SJSA1 (cell line): ENCODE measurements around a stretch of chr2.

GRCh38 chr2:144332848-144333306 lies 565 bp upstream of the GTDC1 start:
- RAMPAGE, long total RNA = no peak

- RAMPAGE, long total RNA = no peak
These were observed 24.0 kb upstream of the GTDC1 start for GRCh38 chr2:144356143-144356843.

GRCh38 chr2:144489069-144490390 lies 30.4 kb downstream of the ZEB2 start:
- RAMPAGE, long total RNA = no peak

- RAMPAGE, long total RNA = no peak
These were observed 16.0 kb downstream of the ZEB2 start for GRCh38 chr2:144503739-144504545.

DNA sequence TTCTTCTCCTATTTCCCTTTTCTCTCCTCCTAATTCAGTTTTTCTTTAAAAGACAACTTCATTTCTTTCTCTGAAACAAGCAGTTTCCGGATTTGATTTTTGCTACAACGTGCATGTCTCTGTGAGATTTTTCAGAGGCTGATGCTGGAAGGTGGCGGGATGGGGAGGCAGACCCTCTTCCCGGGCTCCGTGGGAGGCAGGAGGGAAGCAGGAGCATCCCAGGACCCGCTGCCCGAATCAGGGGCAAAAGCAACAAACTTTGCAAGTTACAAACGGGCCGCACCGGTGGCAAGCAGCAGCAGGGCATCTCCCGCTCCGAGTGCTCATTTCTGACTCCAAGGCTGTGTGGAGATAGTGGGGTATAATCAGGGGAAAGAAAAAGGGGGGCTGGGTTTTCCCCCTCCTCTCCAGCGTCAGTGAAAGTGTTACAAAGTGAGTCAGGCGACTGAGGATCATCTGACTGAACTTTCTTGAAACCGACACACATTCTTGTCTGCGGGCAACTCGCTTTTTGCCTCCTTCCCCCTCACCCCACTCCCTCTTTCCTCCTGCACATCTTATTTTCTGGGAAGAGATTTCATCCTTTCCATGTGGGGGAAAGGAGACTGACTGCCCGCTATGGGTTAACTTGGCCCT lies 6.3 kb downstream of the ZEB2 start:
- RAMPAGE, long total RNA = no peak

DNA sequence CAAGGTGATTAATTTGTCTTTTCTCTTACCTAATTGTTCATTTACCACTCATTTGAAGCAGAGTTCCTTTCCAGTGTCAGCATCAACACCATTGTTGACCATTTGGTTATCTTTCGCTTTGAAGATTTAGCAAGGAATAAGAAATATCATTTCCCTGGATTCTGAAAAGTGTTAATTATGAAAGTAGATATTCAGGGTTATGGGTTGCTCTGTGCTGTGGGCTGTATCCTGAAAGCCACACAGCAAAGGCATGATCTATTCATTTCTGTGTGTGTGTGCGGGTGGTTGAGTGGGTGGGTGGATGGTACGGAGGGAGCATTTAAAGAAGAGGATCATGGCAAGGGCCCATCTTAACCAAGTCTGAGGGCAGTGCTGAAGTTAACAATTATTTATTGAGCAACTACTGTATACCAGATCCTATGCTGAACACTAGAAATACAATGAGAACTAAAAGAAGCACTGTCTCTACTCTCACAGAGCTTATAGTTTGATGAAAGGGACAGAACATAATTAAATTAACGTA lies 178.2 kb upstream of the ZEB2 start:
- RAMPAGE, long total RNA = no peak

GRCh38 chr2:144702014-144702514 lies 182.1 kb upstream of the ZEB2 start:
- RAMPAGE, long total RNA = no peak

DNA sequence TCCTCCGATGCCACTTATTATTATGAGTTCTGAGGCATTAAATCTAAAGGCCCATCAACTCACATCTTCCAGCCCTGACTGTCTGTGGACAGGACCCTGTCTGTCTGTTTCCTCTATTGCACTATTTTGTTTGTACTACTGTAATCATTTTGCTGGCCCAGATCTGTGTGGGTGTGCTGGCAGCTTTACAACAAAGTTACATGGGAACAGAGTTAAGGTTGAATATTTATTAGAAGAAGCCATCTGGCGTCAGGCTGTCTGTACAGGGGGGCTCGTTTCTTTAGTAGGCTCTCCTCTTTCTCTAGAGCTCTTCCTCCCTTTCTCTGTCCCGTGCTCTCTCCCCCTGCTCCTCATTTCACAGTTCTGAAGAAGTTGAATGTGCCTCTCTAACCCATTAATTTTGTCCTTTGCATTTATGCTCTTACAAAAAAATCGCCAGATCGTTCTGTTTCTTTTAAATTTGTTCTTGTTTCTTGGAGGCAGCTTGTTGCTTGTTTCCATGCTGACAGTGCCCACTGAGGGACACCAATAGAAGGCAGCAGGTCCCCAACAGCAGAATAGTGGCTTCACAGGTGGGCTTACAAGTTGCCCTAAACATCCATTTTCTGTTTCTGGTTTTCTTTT lies 315.1 kb upstream of the ZEB2 start:
- RAMPAGE, long total RNA = no peak

DNA sequence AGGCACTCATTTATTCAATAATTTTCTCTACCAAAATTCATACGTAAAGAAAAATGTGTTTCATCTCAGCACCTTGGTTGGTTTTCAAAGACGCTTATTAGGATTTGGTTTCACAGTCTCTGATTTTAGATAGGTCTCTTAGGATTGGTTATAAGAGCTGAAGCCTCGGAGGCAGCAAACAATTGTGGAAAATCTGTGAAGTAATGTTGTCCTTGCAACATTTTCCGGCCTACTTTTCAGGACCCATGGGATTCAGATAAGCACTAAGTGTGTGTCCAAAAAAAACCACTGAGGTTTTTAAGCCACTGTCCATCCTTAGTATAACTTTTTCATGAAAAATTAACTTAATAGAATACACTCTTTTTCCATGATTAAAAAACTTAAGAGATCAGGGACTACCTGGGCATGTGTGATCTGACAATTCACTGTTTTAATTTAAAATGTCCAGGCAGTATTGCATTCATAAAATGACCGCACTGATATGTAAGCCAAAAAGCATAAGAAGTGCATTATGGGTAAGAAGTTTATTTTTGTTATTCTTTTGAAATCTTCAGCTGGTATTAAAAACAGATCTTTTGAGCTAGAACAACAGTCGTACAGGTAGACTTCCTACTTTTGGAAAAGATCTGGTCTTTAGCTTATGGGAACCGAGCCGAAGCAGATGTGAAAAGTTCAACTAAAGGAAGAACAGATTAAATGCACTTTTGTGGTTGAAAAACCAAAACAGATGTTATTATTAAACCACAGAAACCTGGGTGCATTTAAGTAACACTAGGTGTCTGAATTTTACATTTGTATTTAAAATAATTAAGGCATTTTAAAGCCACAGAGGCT lies 479.3 kb upstream of the ZEB2 start:
- RAMPAGE, long total RNA = no peak

- RAMPAGE, long total RNA = no peak
These were observed 487.4 kb upstream of the ZEB2 start for GRCh38 chr2:145007186-145007774.

DNA sequence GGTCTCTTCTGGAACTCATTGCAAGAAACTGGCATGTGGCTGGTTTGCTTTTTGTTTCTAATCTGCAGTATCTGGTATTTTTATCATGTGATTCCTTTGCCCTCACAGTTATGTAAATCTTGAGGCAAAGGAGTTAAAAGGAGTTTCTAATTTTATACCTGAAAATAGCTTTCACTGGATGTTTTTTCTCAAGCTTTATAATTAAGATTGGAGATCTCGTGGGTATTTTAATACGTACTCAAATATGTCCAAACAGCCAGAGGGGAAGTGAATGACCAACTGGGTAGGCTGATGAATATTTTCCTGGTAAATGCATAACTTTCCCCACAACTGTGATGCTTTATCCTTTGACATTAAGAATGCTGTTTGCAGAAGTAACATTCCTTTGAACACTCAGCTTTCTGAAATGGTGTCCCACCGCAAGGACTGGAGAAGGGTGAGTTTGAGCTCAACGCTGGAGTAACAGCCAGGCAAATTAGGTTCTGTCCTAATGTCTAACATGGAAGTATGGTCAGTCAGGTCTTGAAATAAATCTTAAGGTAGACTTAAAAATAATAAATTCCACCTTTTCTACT lies 503.0 kb upstream of the ZEB2 start:
- RAMPAGE, long total RNA = no peak

GRCh38 chr2:145751387-145752133 lies 1231.6 kb upstream of the ZEB2 start:
- RAMPAGE, long total RNA = no peak

DNA sequence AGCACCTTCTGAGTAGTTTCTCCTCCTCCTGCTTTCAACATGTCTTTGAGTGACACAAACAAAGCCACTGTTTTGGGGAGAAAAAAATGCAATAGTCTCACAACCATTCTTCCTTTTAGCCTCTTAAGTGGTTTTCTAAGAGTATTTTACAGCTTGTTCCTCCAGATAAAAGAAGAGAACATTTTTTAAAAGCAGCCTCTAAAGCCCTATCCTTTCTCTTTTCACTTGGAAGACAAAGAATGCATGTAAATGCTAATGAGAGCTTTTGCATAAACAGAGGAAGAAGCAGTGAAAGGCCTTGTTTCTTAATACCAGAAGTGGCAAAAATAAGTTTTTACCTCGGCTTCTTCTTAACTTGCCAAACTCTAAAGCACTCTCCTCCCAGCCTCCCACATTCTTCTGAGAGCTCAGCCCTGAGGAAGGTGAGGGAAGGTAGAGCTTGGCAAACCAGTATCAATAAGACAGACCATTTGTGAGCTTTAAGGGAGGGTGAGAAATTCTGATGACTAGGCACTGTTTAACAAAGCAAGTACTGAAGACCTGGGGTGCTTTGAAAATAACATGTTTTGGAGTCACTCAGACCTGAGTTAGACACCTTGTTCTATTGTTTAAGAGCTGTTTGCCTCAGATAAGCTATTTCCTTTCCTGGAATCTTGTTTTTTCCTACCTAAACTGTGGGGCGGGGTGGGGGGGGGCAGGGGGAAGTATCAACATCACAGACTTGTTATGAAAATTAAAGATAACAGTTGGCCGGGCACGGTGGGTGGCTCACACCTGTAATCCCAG lies 1304.2 kb upstream of the ACVR2A start:
- RAMPAGE, long total RNA = no peak

DNA sequence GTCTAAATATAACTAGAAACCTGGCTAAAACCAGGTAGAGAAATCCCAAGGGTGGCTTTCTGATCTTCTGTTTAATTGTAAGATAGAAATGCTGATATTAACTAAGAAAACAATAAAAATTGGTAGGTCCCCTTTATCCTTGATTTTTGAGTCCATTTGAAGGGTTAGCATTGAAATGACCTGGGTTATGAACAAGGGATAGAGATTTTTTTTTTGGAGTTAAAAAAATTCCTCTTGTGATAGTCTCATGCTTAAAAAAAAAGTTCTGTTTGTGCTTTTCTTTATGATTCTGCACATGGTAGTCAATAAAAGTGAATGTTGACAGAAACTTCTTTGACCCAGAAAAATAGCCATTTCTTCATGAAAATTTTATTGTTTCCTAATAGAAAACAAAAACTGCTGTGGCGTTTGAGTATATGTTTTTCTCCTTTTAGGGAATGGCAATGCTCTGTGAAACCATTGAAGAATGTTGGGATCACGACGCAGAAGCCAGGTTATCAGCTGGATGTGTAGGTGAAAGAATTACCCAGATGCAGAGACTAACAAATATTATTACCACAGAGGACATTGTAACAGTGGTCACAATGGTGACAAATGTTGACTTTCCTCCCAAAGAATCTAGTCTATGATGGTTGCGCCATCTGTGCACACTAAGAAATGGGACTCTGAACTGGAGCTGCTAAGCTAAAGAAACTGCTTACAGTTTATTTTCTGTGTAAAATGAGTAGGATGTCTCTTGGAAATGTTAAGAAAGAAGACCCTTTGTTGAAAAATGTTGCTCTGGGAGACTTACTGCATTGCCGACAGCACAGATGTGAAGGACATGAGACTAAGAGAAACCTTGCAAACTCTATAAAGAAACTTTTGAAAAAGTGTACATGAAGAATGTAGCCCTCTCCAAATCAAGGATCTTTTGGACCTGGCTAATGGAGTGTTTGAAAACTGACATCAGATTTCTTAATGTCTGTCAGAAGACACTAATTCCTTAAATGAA lies 82.1 kb downstream of the ACVR2A start:
- RAMPAGE, long total RNA = no peak

GRCh38 chr2:148021192-148021956 lies 483 bp downstream of the MBD5 start:
- RAMPAGE, long total RNA = no peak

GRCh38 chr2:148815120-148815319 lies 60.0 kb upstream of the KIF5C start:
- RAMPAGE, long total RNA = no peak

- RAMPAGE, long total RNA = no peak
These were observed 2.4 kb downstream of the KIF5C start for GRCh38 chr2:148877324-148877925.

DNA sequence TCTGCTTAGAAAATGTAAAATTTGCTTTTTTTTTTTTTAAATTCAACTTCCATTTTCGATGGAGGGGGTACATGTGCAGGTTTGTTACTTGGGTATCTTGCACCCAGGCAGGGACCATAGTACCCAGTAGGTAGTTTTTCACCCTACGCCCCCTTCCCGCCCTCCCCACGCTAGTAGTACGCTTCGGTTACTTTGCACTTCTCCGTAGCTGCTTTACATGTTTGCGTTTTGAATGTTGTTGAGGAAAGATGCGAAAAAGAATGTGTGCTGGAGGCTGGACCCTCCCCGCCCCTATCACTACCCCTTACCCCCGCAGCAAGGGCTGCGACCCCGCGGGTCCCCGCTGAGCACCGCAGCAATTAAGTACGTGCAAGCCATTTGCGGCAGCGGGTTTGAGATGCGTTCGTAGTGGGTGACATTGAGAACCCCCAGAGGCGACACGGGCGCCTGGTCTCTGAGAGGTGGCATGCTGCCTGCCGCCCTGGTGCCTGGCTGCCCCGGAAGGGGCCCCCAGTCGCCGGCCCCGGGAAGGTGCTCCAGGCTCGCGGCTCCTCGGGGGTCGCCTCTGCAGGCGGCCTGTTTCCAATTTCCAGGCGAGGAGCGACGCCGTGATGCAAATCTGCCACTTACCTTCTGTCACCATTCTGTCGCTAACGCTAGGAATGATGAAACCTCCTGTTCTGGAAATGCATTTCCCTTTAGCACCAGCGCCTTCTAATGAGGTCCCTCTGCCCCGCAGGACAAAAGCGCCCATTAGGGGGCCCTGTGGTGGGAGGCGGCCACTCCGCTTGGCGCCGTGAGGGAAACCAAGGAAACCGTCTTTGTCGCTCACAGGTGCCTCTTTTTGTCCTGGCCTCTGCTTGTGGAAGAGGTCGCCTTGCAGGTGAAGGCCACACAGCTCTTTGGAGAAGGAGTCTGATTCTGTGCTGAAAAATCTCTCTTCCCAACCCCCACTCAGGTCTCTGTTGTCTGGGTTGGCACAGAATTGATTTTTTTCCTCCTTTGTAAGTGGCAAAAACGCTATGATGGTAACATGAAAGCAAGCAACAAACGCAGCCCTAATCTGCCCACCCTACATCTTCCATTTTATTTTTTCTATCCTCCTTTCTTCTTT lies 13.0 kb downstream of the KIF5C start:
- RAMPAGE, long total RNA = no peak

DNA sequence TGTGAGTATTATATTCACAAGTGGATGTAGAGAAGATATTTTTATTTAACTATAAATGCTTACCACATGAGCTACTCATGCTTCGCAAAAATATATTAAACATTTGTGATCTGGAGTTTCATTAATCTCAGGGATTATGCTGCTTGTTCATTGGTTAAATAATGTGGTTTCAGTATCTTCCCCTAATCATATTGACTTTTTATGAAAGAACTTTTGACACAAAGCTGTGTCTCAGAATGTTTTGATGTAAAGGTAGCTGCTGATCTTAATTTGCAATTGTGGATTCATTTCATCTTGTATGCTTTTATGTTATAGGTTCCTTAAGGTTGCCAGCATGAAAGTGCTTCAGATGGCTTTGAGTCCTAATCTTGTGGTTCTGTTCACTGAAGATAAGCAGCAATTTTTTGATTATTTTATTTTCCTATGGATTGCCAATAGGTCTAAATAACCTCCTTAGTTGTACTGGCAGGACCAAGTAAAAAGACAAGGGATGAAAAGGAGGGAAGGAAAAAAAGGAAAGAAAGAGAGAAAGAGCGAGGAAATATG lies 92.5 kb downstream of the LYPD6B start:
- RAMPAGE, long total RNA = no peak

- RAMPAGE, long total RNA = no peak
These were observed 180.0 kb upstream of the MMADHC start for GRCh38 chr2:149767433-149768062.